SK-N-DZ (cell line): ENCODE data around the genes SOX6, MYOD1 and SERGEF.

DNA sequence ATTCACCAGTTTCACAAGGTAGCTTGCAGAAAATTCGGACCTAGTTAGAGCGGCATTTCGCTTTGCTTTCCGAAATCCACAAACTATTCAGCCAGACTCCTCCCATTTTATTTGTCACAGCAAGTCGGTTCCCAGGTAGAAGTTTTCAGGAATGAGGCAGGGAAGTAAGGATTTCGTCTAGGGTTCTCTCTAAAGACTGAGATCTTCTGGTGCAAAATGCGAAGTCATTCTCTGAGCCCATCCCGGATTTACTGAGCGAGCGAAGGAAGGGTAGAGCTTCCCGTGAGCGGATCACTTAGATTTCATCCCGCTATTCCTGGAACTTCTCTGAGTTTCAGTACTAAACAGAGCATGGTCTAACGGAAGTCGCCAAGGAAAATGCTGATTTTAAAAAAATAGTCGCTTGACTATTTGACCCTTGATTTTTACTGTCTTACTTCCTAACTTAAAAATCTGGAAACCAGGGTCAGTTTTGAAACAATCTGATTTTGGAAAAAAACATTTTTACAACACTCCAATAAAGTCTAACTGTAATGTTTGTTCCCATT, 3.1 kb upstream of the CALCA start:
RAMPAGE:
- cytosol, long total RNA: no peak
- nucleus, long total RNA: no peak

DNA sequence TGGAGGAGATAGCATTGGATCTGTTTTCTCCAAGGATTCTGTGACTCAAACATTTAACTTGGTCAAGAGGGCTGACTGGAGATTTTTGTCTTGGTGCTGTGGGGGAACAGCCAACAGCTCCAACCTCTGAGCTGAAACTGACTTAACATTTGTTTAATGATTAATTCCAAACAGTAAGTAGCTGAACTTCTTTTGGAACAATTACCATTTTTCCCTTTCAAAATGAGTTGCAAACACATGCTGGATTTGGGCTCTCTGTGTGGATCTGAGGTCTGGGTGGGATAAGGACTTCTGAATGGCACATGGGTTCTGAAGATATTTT, 80.3 kb downstream of the INSC start:
RAMPAGE:
- cytosol, long total RNA: no peak
- nucleus, long total RNA: no peak

GRCh38 chr11:15769233-15769677, 587.1 kb downstream of the SOX6 start:
RAMPAGE:
- cytosol, long total RNA: no peak
- nucleus, long total RNA: no peak

GRCh38 chr11:15910309-15911364, 445.7 kb downstream of the SOX6 start:
RAMPAGE:
- cytosol, long total RNA: no peak
- nucleus, long total RNA: no peak

RAMPAGE:
- cytosol, long total RNA: no peak
- nucleus, long total RNA: no peak
These were observed at the start of gene SOX6 for GRCh38 chr11:16356112-16356595. SOX6 (minus strand) TSS chr11:16356546.

DNA sequence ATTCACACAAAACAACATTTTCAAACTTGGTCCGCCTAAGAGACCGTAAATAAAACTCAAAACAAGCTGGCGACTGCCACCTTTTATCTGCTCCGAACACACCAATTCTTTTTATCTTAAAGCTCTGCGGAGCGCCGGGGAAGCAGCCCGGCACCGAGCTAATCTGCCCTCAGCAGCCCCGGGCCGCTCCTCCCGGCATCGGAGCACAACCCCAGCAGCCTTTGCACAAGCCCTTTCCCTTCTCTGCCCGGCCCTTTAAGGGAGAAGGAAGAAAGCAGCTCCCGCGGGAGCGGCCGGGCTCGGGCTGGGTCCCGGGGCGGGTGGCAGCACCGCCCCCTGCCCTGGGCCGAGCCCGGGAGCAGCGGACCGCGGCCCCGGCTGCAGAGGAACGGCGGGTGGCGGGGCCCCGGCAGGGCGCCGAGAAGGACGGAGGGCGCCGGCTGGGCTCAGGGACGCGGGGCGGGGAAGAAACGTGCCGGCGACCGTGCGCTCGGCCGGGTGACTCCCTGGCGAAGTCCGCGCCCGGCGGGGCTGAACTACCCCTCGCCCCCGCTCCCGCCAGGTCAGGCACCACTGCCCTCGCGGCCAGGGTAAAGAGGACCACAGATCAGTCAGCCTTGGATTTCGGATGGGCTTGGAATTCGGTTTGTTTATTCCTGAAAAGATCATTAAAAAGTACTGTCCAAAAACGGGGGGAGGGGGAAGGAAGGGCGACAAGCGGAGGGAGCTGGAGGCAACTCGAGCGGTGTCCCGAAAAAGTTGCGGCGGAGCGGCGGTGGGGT, 133.5 kb upstream of the C11orf58 start:
RAMPAGE:
- cytosol, long total RNA: no peak
- nucleus, long total RNA: no peak

DNA sequence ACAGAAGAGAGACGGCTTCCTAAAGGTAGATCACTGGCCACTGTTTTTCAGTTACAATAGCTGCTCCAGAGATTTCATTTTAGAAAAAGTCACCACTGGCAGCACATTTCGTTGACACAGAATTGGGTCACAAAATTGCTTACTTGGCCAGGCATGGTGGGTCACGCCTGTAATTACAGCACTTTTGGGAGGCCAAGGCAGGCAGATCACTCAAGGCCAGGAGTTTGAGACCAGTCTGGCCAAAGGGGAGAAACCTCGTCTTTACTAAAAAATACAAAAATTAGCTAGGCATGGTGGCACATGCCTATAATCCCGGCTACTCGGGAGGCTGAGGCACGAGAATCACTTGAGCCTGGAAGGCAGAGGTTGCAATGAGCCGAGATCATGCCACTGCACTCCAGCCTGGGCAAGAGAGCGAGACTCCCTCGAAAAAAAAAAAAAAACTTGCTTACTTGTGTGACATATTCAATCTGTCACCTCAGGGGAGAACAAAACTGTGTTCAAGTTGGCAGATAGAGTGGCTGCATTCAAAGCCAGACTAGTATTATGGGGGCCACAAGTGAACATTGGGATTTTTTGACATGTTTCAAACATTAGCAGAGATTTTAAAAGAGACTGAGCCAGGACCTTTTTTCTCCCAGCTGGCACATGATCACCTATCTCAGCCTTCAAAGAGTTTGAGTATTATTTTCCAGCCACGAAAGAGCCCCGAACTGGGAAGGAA, 12.8 kb downstream of the C11orf58 start:
RAMPAGE:
- cytosol, long total RNA: no peak
- nucleus, long total RNA: no peak

DNA sequence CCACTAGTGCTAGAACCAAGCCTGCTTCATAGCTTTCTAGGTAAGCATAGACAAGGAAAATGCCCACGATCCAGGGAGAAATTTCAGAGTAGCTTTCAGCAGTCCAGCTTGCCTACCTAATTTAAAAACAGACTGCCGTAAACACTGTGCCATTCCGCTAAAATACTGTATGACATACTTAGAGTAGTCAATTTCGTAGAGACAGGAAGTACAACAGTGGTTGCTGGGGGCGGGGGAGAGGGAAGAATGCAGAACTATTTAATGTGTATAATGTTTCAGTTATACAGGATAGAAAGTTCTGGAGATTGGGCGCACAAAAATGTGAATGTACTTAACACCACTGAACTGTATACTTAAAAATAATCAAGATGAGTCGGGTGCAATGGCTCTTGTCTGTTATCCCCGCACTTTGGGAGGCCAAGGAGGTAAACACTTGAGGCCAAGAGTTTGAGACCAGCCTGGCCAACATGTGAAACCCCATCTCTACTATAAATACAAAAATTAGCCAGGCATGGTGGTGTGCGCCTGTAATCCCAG, 56.8 kb downstream of the C11orf58 start:
RAMPAGE:
- cytosol, long total RNA: no peak
- nucleus, long total RNA: no peak

RAMPAGE:
- cytosol, long total RNA: no peak
- nucleus, long total RNA: no peak
These were observed 118.8 kb downstream of the C11orf58 start for GRCh38 chr11:16857063-16857781.

RAMPAGE:
- cytosol, long total RNA: no peak
- nucleus, long total RNA: no peak
These were observed 111.2 kb downstream of the PLEKHA7 start for GRCh38 chr11:16902894-16903524.

DNA sequence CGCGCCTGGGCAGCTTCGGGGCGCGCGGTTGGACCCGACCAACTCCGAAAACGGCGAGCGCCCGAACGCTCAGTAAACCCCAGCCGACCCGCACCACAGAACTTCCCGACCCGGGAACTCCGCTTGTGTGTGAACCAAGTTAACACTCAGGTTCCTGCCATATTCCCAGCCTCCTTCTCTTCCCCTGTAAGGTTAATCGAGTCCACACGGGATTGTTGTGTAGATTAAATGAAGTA, 440 bp upstream of the PLEKHA7 start:
RAMPAGE:
- cytosol, long total RNA: no peak
- nucleus, long total RNA: no peak

GRCh38 chr11:17015333-17015697, 1.1 kb upstream of the PLEKHA7 start:
RAMPAGE:
- cytosol, long total RNA: no peak
- nucleus, long total RNA: no peak

DNA sequence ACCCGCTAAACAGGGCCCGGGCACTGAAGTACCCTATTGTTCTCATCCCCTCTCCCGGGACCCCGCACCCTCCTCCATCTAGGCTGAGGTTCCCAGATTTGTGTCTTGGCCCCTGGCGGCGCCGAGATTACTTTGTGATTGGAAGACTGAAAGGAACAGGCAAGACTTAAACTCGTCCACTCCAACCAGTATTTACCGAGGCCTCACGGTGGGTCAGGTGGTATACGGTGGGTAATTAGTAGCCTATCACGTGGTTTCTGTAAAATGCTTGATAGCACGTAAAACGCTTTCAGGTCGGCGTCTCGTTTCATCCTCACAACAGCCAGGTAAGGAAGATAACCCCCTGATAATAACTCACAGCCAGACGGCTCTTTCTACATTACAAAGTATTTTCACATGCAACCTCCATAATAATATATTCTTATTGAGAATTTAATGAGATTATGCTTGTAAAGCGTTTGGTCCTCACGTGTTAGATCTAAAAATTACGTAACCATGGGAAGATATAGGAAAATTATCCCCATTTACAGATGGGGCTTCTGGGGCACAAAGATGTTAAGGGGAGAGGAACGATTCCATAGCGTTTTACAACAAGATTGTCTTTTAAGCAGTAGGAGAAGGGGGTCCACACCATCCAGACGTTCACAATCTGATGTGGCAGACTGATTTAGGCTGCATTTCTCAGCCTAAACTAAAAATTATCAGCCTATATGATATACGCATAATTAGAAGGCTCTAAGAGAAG, 654 bp upstream of the PIK3C2A start:
RAMPAGE:
- cytosol, long total RNA: no peak
- nucleus, long total RNA: no peak

GRCh38 chr11:17352825-17354192, 1.7 kb downstream of the NCR3LG1 start:
RAMPAGE:
- cytosol, long total RNA: start-site peak on the plus strand at chr11:17353505-17353775, 22 and 43 reads in 2 replicates
- nucleus, long total RNA: start-site peak on the plus strand at chr11:17353735-17353839, 31 and 24 reads in 2 replicates

GRCh38 chr11:17386350-17387132, 1.9 kb downstream of the KCNJ11 start:
RAMPAGE:
- cytosol, long total RNA: no peak
- nucleus, long total RNA: no peak

DNA sequence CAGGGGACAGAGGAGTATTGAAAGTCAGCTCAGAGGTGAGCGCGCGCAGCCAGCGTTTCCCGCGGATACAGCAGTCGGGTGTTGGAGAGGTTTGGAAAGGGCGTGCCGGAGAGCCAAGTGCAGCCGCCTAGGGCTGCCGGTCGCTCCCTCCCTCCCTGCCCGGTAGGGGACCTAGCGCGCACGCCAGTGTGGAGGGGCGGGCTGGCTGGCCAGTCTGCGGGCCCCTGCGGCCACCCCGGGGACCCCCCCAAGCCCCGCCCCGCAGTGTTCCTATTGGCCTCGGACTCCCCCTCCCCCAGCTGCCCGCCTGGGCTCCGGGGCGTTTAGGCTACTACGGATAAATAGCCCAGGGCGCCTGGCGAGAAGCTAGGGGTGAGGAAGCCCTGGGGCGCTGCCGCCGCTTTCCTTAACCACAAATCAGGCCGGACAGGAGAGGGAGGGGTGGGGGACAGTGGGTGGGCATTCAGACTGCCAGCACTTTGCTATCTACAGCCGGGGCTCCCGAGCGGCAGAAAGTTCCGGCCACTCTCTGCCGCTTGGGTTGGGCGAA, at the start of gene MYOD1:
TSS of gene MYOD1 (plus strand) at position 369 of the 550 bp plus-strand sequence.
RAMPAGE:
- cytosol, long total RNA: no peak
- nucleus, long total RNA: no peak

GRCh38 chr11:17735017-17735855, 655 bp downstream of the KCNC1 start:
RAMPAGE:
- cytosol, long total RNA: no peak
- nucleus, long total RNA: no peak

RAMPAGE:
- cytosol, long total RNA: start-site peak on the minus strand at chr11:18012911-18012938, 133 and 36 reads in 2 replicates; start-site peak on the minus strand at chr11:18013008-18013026, 39 and 23 reads in 2 replicates
- nucleus, long total RNA: start-site peak on the minus strand at chr11:18012913-18013049, 38 and 32 reads in 2 replicates
These were observed at the start of gene SERGEF for GRCh38 chr11:18012837-18013903. SERGEF (minus strand) TSS chr11:18013047.

RAMPAGE:
- cytosol, long total RNA: no peak
- nucleus, long total RNA: no peak
These were observed 6.7 kb upstream of the SAA1 start for GRCh38 chr11:18259264-18259918.

DNA sequence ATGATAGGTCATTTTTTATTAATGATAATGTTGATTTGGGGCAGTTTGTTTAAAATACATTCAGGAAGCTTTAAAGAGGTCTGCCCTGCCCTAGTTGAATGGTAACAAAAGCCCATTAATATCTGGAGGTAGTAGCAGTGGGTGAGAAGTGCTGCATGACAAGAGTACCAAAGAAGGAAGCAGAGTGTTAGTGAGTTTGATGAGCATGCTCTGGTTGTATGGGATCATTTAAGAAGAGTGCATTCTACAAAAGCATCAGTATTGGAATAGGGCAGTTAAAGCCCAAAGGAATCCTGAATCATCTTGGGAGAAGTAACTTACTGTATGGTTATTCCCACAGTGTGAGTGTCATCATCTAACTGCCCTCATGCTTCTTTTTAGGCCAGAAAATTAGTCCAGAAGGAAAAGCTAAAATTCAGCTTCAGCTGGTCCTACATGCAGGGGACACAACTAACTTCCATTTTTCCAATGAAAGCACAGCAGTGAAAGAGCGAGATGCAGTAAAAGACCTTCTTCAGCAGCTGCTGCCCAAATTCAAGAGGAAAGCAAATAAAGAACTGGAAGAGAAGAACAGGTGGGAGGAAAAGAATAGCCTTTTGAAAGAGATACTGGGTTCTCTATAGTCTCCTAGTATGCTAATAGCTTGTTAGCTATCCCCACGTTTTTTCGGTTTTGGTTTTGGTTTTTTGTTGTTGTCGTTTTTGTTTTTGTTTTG, 13.2 kb downstream of the GTF2H1 start:
RAMPAGE:
- cytosol, long total RNA: no peak
- nucleus, long total RNA: no peak